ENCODE measurements around a stretch of chr1.

- RRBS, 2 experiments = no CpG with 5 or more reads among the region's 16 CpGs
These were observed 1.3 kb downstream of the C4BPB start for GRCh38 chr1:207089852-207090375.

DNA sequence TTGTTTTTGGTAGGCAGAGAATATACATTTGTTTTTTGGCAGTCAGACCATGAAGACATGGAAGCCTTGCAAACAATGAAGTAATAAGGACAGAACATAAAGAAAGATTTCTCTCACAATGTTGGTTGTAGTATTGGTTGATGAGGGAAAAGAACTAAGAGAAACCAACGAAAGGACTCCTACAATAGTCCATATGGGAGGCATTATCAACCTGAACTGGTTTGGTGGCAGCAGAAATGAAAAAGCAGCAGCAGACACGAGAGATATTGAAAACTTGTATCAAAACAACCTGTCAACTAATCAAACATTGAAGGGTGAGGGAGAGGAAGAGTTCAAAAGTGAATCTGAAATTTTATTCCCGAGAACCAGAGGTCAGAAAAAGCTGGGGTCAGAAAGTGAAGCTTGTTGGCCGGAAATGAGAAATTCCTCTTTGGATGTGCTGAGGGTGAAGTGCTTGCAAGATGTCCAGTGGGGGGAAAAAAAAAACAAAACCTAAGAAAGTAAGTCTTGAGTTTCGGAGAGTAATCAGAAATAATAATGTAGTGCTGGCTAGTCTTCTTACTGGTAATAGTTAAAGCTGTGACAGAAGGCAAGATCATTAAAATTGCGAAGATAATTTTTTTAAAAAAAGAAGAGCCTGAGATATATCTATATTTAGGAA is 1.9 kb upstream of the C4BPA start:
- RRBS, 2 experiments = no CpG with 5 or more reads among the region's 6 CpGs

GRCh38 chr1:207239879-207240278 is 81.6 kb upstream of the CD55 start:
- RRBS, 2 experiments = no CpG with 5 or more reads among the region's 2 CpGs

DNA sequence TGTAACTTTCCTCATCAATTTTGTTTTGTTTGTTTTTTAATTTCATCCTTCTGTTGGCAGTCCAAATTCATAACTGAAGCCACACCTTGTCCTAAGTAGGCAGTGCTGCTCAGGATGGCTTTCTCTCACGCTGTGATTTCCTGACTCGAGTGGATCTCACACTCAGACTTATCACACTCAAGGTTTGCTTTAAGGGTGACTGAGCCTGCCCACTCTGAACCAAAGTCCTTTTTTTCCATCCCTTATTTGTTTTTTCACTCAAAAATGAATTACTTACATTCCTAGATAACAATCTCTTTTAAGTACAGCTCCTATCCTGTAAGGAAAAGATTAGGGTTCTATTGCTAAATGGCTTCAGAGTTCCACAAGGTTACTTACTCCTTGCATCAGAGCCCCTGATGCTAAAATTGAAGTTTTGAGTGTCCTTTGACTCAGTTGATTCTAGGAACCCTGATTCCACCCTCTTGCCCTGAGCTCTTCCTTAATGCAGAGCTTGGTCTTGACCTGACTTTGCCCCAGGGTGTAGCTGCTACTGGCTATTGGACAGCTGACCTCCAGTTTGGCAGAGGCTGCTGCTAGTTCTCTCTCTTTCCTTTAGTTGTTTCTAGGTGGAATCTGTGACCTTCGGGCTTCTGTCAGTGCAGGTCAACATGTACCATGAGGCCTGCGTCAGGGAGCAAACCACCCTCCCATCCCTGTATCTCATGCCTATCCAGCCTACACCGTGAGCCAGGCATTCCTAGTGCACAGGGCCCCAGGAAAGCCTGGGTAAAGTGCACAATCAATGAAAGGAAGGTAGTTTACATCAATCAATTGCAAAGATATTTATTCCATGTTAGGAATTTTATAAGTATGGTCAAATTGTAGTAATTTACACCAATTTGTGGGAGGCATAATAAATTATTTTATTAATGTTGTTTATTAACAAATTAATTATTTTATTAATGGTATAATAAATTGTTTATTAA is 80.1 kb upstream of the CD55 start:
- RRBS, 2 experiments = no CpG with 5 or more reads among the region's 5 CpGs

- RRBS, 2 experiments = no CpG with 5 or more reads among the region's 1 CpG
These were observed 39.6 kb upstream of the CD55 start for GRCh38 chr1:207281910-207282273.

DNA sequence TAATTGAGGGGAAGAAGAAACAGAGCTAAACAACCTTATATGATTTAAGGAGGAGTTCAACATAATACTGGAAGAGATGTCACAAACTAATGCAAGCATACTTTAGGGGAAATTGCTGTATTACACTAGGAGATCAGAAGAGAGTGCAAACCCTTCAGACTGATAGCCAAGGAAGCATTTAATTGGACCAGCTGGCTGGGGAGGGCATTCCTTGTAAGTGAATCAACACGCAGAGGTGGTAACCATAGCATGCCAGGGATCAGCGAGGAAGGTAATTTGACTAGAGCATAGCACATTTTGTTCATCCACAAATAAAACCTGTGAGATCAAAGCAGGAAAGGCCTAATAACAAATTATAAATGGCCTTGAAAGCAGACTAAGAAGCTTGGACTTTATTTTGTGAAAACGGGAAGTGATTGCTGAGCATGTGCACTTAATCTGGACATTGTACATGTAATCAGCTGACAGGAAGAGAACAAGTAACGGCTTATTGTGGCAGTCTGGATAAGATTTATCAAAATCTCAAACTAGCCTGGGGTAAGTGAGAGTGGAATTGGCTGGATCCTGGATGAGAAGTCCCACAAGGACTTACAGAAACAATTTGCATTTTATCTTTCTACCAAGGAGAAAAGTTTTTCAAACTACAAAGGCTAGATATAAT is 11.7 kb upstream of the CD55 start:
- RRBS, 2 experiments = no CpG with 5 or more reads among the region's 4 CpGs

GRCh38 chr1:207762249-207762976 is 10.6 kb downstream of the CD46 start:
- RRBS, 2 experiments = no CpG with 5 or more reads among the region's 15 CpGs

DNA sequence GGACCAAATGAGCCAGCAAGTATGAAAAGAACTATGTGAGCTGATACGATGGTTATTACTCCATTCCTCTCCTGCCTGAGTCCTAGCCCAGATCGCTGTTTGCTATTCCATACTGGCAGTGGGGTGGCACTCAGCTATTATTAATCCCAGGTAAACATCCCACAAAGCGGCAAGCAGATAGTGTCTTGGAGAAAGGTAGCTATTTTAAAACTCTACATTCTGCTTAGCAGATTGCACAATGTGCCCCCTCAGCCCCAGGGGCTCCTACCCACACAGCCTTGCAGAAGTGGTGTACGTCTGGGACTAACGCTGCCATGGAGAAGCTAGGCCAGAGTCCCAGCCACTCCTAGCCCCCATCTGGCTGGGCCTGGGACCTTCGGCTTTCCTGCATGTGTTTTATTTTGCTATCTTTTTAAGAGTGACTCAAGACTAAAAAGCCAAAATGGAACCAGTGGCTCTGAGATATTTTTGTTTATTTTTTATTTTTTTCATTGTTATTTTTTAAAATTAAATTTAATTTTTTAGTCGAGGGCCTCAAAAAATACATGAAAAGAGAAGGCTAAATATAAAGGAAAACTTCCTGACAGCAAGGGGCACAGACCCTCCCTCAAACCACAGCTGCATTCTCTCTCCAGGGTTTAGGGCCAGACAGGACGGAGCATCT is 59.1 kb downstream of the CD46 start:
- RRBS, 2 experiments = no CpG with 5 or more reads among the region's 8 CpGs

DNA sequence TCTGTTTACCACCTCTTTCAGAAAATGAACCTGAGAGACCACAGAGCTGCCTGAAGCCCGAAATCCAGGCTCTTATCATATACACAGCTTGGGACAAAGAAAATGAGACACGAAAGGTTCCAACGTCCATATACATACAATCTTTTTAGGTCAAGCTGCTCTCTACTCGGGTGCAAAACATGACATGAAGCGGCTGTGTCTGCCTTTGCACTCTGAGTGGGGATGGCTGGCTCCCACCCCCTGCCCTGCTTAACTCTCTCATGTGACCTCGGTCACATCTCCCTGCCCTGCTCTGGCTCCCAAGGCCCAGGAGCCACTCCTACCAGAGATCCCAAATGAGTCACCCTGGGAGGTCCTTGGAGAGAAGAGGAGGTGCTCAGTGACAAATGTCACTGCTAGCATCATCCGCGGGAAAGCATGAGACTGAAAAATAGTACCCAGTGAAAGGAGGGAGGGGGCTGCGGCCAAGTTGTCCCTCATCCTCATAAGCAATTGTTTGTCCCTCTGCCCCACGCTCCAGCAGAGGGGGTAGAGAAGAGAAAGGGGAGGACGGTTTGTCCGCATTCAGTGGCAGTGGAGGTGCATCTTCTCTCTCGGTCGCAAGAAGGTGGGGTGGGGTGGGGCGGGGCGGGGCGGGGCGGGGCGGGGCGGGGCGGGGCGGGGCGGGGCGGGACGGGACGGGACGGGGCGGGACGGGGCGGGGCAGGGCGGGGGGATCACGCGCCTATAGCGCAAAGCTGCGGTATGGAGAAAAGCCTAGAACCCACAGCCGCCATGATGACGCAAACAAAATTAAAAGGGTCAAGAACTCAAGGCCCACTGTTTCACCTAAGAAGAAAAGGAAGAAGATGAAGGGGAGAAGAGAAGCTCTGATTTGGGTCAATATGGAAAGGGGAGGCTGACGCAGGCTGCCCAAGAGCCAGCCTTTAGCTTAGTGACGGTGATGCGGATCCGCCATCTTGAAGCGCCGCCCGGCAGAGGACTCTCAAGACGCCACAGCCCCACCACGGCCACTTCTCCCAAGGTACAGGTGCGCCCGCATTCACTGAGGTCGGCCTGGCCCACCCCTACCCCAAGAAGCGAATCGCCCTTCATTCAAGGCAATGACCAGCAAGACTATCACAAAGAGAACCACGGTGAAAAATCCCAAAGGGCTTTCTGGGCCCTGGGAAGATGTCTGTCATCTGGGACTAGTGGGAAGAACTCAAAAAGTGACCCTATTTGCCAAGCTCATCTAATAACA is 66.2 kb downstream of the CD46 start:
- RRBS, 2 experiments = no CpG with 5 or more reads among the region's 52 CpGs

- RRBS, 2 experiments = no CpG with 5 or more reads among the region's 13 CpGs
These were observed 72.1 kb downstream of the CD46 start for GRCh38 chr1:207823818-207824479.

- RRBS, 2 experiments = 4% methylated on average over 3 of the region's 21 CpGs; no CpG with 5 or more reads in 1 of the 2 experiments
These were observed 74.8 kb downstream of the CD46 start for GRCh38 chr1:207826291-207827392.

- RRBS, 2 experiments = no CpG with 5 or more reads among the region's 14 CpGs
These were observed 72.6 kb downstream of the CD34 start for GRCh38 chr1:207838094-207838952.

DNA sequence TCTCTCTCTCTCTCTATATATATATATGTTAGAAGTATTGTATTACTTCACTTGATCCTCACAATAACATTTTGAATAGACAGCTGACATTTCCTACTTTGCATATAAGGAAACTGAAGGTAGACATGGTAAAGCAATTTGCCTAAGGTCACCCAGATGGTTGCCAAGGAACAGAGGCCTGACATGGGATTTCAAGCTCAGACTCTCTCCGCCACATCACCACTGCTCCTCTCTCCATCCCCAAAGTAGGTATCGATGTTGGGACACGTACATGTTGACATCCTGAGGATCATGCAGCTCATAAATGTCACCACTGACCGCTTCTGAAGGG is 38.9 kb downstream of the CD34 start:
- RRBS, 2 experiments = no CpG with 5 or more reads among the region's 4 CpGs

DNA sequence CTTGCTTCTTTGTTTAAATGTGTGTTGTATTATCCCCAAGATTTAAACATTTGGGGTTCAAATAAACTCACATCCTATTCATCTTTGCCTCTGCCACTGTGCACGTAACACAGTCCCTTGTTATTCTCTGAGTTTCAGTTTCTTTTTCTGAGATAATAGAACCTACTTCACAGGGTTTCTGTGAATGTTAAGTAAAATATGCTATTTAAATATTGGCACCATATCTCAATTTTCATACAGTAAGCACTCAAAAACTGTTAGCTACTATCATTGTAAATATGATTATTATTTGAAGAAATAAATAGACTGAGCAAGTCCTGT is 27.5 kb downstream of the CD34 start:
- RRBS, 2 experiments = no CpG with 5 or more reads among the region's 1 CpG

DNA sequence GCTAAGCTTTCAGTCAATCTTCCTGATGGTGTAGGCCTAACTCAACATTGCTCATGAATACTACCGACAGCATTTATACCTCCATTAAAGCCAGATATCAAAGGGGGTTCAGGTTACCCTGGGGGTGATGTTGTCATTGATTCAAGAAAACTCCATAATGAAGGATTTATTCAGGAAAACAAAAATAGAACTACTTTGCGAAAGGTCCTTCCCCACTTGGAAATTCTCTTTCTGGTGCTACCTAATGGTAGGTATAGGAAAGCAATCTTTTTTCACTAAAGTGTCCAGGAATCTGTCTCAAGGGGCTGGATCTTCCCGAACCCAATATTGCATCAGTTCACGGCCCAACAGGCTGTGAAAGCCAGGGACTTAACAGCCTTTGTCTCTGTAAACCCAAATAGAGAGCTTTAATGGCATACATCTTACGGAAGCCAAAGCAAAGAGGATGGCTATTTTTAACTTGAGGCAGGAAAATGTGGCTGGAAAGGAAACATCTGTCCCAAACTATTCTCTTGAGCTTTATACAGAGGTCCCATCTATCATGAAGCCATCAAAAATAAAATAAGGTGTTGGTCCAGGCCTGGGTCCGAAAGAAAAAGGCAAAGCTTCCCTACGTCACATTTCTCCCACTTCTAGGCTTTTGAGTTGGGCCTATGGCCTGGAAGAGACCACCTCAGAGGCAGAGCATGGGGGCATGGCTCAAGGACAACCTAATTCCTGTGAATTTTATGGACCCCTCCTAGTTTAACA is 7.6 kb upstream of the CD34 start:
- RRBS, 2 experiments = no CpG with 5 or more reads among the region's 7 CpGs

DNA sequence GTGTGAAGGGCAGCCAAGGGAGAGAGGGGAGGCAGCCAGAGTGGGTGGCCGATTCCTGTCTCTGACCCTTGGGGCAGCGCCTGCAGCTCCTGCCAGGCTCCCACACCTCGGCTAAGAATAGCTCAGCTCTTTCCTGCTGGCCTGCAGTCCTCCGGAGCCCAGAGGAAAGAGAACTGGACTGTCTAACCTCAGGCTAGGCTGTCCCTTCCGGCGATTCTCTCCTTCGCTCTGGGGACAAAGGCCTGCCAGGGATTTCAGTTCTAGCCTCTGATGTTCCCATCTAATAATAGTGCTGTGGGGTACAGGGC is 11.7 kb upstream of the CD34 start:
- RRBS, 2 experiments = 90% methylated on average over 1 of the region's 7 CpGs; no CpG with 5 or more reads in 1 of the 2 experiments

DNA sequence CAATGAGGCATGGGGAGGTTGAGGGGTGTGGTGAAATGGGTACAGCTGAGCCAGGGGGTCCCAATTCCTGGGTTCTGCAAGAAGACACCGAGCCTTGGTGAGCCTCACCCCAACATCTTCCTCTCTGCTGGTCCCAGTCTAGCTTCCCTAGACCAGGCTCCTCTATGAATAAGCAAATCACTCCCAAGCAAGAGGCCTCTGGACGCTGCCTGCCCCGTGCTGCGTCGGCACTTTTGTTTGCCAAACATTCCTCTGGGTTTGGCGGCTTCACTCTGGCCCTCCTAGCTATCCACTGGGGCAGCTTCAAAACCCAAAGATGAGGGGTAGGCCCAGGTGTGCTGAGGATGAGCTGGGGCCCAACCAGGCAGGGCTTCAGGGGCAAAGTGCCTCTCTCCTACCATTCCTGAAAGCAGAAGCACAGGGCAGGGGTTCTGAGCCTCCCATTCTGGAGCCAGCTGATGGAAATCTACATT is 137.1 kb upstream of the CD34 start:
- RRBS, 2 experiments = no CpG with 5 or more reads among the region's 6 CpGs

DNA sequence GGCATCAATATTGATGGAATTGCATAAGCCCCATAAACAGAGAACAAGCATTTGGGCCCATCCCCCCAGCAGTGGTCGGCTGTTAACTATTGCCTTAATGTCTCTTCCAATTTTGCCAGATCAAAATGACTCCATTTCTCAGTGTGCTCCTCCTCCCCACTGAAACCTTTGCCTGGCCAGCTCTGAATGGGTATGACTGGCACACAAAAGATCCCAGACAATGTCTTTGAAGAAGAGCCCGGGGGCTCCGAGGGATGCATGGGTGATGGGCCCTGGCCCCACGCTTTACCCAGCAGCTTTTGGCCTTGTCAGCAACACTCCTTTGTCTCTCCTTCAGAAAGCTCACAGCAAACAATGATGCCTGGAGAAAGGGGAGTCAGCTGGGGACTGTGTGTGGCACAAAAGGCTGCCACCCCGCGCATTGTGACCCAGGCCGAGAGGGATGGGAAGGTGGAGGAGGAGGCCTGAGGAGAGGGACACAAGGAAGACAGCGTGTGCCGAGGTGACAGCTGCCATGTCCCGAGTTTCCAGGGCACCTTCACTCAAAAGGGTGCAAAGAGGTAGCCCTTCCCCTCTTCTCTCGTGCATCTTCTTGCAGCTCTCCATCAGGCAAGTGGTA is 45.9 kb downstream of the PLXNA2 start:
- RRBS, 2 experiments = no CpG with 5 or more reads among the region's 11 CpGs